Right cardiac atrium (tissue), 1 donor: ENCODE measurements around the genes NRN1 and F13A1.

DNA sequence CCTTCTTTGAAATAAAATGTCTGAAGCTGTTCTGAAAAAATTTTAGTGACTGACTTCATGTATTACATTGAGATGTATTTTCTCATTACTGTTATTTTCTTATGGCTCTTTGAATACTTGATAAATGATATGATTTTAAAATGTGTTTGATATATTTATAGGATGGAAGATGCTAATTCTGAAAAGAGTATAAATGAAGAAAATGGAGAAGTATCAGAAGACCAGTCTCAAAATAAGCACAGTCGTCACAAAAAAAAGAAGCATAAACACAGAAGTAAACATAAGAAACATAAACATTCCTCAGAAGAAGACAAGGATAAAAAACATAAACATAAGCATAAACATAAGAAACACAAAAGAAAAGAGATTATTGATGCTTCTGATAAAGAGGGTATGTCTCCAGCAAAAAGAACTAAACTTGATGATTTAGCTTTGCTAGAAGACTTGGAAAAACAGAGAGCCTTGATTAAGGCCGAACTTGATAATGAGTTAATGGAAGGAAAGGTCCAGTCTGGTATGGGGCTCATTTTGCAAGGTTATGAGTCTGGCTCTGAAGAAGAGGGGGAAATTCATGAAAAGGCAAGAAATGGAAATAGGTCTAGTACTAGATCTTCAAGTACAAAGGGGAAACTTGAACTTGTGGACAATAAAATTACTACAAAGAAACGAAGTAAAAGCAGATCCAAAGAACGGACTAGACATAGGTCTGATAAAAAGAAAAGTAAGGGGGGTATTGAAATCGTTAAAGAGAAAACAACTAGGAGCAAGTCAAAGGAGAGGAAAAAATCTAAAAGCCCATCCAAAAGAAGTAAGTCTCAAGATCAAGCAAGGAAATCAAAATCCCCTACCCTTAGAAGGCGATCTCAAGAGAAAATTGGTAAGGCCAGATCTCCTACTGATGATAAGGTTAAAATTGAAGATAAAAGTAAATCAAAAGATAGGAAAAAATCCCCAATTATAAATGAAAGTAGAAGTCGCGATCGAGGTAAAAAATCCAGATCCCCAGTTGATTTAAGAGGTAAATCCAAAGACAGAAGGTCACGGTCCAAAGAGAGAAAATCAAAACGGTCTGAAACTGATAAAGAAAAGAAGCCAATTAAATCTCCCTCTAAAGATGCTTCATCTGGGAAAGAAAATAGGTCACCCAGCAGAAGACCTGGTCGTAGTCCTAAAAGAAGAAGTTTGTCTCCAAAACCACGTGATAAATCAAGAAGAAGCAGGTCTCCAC lies 10.7 kb downstream of the PRPF4B start:
- PRO-cap, result no peak

DNA sequence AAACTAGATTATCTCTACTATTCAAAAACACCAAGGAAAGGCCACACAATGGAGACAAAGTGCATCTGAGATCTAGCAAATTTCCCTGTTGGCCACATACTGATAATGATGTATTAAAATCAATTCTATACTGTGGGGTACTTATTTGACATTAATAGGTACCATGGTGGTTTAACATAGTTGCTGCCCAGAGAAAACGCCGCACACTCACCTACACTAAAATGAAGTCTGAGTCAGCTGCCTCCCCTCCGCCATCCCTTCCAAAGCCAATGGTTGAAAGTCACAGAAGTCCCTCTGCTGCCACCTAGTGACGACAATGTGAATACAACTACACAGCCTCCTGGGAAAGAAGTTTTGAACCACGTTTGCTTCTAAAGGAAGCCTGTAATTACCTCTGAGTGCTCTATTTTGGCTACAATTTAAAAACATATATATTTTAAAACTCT lies 20.4 kb upstream of the ECI2 start:
- PRO-cap, result no peak

- PRO-cap, result bidirectional peak, plus-strand start at chr6:4358940, minus-strand start at chr6:4358808
Observed at GRCh38 chr6:4358168-4359404, 223.2 kb upstream of the ECI2 start.

- PRO-cap, result no peak
Observed at GRCh38 chr6:4660932-4661318, 115.3 kb upstream of the CDYL start.

GRCh38 chr6:4688387-4689007 lies 87.7 kb upstream of the CDYL start:
- PRO-cap, result no peak

- PRO-cap, result no peak
Observed at GRCh38 chr6:5204634-5205539, 55.9 kb downstream of the LYRM4 start.

GRCh38 chr6:5452333-5452765 lies 191.0 kb downstream of the FARS2 start:
- PRO-cap, result no peak

DNA sequence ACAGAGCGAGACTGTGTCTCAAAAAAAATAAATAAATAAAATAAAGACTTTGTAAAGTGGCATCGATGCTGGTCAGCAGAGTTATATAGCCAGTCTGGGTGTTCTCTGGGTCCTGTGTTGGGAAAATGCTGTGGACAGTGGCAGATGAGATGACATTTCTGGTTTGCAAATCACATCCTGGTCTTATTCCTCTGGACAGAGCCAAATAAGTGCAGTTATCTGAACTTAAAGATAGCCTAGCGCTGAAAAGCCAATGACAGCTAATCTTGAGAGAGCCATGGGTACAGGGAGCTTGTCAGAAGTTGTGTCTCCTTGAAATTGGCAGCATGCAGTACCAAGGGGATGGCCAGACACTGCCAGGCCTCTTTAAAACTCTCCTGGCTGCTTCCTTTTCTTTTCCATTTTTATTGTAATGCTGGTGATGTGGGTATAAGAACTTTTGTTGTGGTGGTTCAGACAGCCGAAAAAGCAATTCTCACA lies 362.4 kb downstream of the FARS2 start:
- PRO-cap, result unidirectional peak, plus-strand start at position 331 of the sequence

GRCh38 chr6:5653780-5654346 lies 352.9 kb downstream of the NRN1 start:
- PRO-cap, result no peak

DNA sequence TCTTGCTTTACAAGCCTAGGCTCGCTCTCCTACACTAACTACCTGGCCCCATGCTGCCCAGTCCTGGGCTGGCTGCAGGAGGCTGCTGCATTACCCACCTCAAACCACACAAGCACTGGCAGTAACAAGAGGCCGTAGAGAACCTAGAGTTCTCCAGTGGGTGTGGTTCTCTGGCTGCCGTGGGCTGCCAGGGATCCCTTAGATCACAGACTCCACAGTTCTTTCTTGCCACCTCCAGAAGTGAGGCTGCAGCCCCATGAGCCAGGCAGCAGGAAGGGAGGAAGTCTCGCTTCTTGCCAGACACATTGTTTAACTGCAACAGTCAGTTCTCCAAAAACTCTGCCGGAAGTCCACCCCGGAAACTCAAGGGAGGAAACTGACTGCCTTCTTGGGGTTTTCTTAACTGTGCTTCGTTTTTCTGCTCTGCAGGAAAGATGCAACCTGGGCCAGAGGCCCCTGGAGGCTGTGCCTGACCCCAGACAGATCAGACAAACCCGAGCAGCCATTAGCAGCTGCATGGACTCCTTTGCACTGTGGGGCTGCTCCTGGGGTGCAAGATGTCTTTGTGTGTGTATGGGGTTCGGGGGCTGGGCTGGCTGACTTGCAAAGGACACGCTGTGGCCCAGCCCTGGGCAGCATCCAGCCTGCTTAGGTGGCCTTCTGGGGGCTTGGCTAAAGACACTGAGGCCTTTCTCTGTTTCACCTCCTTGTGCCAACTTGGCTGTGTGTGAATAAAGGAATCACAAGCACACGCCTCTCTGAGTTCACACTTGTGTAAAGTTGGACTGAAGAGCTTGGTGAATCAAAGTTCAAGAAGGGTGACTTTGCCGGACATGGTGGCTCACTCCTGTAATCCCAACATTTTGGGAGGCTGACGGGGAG lies 175.2 kb downstream of the NRN1 start:
- PRO-cap, result no peak

DNA sequence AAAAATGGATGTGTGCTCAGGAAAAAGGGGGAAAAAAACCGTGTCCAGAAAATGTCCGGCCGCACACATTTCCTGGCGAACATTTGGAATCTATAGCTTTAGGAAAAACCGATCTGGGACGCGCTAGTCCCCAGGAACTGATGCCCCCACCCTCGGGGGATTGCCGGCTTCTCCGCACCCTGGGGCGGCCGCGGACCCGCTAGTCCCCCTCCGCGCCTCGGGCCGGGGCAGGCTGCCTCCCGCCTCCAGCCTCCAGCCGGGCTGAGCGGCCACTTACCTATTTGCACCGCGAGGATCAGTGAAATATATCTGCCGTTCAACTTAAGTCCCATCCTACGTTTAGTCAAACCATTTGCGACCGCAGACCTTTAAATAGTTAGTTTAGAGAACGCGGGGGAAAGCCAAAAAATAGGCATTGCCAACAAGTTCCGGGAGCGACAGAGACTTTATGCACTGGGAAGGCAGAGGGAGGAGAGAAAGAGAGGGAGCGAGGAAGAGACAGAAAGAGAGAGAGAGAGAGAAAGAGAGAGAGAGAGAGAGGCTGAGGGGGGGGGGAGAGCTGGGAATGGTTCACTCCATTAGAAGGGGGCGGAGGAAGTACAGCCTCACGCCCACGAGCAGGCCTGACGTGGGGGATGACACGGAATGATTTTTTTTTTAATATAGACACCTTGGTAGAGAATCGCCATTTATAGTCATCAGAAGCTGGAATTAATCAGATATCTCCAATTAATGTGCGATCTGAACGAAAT lies at the start of gene NRN1:
NRN1 (minus strand) TSS at position 508 of the 752 bp plus-strand sequence.
- PRO-cap, result no peak

DNA sequence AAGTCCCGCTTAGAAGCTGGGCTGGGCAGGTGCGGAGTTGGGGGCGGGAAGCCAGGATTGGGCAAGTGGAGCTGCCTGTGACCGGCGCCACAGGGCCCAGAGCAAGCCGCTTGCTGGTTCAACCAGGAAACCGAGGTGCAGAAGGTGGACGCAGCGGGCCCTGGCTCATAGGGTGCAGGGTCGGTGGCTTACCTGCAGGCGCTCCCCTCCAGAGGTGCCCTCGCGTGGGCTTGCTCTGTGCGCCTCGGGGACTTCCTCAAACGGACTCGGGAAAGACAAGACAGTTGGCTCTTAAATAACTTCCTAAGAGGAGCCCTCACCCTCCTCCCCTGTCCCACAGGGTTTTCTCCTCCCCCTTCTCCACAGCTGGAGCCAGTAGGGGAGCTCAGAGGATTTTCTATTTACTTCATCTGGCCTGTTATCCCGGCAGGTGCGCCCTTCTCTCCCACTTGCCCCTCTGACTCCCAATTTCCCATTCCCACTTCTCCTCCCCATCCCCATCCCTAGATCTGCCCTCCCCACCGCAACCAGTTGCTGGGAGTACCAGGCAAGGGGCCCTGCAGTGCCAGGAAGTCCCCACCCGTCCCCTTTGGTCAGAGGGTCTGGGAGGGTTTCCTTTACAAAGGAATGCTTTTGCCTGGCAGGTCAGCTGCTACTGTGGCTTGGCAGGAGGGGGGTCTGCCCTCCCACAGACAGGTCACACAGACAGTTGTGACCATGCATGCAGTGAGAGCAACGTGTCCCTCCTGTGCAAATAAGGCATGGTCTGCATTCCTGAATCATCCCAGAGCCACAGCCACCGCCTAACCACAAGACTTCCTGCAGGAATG lies at the start of gene F13A1:
F13A1 (minus strand) TSS at position 268 of the 830 bp plus-strand sequence.
- PRO-cap, result unidirectional peak, minus-strand start at position 268 of the sequence

GRCh38 chr6:6589182-6589924 lies 833 bp downstream of the LY86 start:
- PRO-cap, result no peak

DNA sequence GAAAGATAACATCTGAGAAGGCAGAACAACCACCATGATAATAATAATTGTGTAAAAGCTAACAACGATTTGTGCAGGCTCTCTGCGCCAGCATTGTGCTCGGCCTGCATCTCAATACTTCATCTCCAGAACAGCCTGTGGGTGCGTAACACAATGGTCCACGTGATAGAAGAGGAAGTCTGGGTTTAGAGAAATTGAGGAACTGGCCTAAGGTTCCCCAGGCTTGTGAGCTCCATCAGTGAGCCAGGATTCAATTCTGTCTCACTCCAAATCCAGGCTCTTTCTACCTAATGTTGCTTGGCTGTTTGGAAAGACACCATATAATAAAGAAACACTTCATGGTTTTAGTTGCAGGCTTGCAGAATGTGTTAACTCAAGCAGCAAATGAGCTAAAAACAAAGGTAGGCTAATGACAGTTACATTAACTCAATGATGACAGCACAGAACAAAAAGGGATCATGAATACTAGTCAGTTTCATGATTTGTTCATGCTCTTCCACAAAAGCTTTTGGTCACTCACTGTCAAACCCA lies 71.3 kb downstream of the LY86 start:
- PRO-cap, result no peak

DNA sequence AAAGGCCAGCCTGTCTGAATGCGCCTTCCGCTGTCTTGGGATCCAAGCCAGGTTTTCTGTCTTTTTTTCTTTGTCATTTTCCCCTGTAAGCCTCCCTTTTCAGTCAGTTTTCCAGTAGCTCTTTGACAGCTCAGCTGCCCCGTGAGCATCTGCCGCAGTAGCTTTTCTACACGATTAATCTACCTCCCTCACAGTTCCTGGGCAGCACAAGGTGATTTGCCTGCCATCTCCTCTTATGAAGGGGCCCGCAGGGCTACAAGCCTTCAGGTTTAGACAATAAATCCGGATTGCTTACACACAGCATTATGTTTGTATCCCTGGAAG lies 77.0 kb downstream of the LY86 start:
- PRO-cap, result no peak

DNA sequence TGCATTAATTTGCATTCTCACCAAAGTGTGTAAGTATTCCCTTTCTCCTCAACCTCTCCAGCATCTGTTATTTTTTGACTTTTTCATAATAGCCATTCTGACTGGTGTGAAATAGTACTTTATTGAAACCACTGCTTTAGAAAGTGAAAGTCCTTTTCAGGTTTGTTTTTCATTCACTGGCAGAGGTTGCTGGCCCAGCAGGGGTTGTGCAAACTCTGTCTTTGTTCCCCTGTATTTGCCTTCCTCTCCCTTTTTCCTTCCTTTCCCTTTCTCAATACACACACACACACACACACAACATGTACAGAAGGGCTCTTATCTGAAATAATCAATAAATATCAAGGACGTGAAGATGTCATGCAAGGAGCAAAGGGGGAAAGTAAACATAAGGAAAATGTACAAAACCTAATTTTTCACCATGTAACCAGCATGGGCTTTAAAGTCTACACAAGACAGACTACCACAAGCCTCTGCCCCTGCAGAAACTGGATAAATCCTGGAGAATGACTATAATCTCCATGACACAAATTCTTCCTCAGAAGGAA lies 99.8 kb downstream of the LY86 start:
- PRO-cap, result no peak

DNA sequence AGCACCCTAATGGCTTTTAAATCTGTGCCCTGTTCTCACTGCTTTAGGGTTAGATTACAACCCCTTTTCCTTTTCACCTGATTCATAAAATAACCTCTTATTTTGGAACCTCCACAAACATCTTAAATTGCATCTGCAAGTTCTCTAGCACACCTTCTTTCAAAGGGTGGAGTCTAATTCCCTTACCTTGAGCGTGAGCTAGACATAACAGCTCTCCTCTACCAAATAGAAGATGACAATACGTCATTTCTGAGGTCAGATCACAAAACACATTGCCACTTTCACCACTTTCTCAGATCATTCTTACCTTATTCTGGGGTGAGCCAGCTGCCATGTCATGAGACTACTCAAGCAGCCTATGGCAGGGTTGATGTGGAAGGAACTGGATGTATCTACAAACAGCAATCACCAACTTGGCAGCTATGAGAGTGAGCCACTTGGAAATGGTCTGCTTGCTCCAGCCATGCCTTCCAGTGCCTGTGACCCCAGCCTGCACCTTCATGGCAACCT lies 150.3 kb downstream of the LY86 start:
- PRO-cap, result no peak

DNA sequence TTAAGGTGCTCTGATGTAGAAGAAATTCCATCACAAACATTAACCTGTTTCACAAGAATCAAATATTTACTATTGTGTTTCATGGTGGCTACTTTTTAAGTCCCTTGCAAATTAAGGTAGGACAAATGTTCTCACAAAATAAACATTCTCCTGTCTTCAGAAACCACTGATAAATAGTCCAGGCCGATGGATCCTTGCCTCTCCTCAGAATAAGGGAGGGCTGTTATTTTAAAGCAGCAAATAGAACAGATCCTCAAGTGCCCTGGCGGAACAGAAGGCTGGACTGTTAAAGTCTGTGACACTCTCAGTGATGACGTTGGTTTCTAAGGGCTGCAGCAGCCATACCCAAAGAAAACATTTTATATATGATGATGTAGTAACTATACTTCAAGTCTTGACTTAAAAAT lies 160.4 kb downstream of the LY86 start:
- PRO-cap, result no peak

DNA sequence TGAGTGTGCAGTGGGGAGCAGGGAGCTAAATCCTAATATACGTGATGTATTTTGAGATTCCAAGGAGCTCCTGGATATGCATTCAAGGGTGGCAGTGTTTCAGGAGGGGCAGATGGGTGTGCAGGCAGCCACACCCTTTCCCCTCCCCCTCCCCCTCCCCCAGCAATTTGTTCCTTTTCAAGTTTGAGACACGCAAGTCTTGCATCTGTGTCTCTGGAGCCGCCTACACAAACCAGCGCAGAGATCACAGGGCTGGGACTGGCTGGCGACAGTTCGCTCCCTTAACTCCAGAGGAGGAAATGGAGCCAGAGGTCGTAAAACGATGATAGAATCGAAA lies 163.0 kb downstream of the LY86 start:
- PRO-cap, result no peak

DNA sequence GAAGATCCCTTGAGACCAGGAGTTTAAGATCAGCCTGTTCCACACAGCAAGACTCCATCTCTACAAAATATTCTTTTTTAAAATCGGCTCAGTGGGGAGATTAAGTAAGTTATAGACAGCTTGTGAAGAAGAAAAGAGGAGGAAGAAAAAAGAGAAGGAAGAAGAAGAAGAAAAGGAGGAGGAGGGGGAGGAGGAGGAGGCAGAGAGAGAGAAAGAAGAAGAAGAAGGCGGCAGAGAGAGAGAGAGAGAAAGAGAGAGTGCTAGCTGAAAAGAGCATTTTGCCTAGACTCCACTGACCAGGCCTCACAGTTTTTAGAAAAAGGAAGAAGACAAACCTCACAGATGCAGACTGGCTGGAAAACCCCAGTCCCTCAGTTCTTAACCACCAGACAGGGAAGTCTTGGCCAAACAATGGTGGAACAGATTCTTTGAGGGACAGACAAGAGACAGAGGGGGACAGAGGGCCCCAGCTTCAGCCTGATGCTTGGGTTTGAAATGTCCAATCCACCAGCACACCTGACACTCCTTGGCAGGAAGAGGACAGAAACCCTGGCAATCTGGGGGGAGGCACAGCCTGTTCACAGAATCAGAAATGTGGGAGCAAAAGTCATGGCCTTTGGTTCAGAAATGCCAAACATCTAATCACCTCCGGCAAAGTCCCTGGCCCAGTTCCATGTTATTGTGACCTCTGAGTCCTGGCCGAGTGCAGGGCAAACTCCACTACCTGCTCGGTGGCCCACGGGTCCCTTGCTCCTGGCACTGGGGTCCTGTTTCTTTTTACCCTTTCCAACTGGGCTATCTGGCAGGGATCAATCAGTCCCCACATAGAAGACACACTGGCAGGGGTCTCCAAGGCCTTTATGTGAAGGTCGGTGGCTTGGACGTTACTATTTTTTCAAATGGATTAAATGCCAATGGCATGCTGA lies 235.1 kb downstream of the LY86 start:
- PRO-cap, result no peak